Camera-type eye (tissue), 1 donor: ENCODE measurements around a stretch of chr1.

- RAMPAGE, long total RNA, result no peak
These were observed 47.5 kb downstream of the IRF2BP2 start for GRCh38 chr1:234562425-234562832.

DNA sequence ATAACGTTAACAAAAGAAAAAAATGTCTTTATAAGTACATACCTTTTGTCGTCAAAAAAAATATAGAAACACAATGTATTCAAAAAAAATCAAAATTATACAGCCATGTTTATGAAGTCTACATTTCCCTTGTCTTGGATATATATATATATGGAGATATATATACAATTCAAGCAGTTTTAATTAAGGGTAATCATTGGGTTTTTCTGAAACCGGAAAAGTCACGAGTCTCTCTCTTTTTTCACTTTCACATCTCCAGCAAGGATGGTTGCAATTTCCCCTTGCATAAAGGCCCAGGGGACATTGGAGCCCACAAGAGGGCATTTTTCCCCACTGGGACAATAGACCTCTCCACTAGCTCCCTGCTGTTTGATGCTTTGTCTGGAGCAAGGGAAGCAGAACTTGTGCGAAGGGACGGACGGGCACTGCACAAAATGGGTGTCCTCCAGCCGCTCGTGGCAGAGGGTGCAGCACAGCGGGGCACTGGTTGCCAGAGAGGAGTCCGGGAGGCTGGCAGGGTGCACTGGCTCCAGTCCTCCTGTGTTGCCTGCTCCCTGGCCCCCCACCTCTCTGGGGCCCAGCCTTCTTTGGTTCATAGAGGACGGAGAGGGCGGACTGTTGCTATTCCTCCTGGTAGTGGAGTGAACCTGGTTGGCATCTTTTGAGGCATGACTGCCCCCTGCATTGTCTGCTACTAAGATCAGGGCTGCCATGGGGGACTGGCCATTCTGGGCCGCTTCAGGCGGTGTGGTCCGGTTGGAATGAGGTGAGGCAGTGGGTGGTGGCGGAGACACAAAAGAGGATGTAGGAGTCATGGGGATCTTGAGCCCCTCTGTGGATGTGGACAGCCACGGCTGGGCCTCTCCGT lies 2.8 kb downstream of the IRF2BP2 start:
- RAMPAGE, long total RNA, result no peak

- RAMPAGE, long total RNA, result no peak
These were observed 51.2 kb upstream of the IRF2BP2 start for GRCh38 chr1:234661139-234661663.

DNA sequence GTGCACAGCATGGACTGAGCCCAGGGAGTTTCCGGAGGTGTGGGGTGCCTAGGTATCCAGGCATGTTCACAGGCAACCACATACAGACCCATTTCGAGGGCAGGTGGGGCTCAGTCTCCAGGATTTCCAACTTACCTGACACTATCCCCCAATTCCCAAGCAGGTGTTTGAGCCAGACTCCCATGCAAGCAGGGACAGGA lies 65.0 kb upstream of the IRF2BP2 start:
- RAMPAGE, long total RNA, result no peak

GRCh38 chr1:234720767-234721395 lies 110.9 kb upstream of the IRF2BP2 start:
- RAMPAGE, long total RNA, result no peak

DNA sequence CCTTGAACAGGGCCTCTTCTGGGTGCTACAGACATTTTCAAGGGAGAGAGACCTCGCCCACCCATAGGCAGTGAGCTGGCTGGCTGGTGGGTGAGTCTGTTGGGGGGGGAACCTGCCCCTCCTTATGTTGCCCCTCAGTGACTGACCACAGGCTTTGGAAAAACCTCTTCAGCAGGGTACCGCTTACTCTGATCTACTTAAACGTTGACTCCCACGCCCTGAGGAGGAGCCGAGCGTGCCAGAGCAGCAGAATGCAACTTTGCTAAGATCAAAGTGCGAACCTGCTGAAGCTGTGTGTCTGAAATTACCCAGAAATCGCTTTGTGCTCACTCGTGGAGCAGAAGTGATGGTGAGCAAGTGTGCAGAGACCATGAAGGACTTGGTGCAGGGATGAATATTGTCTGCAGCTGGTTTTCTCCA lies 158.7 kb upstream of the IRF2BP2 start:
- RAMPAGE, long total RNA, result no peak

DNA sequence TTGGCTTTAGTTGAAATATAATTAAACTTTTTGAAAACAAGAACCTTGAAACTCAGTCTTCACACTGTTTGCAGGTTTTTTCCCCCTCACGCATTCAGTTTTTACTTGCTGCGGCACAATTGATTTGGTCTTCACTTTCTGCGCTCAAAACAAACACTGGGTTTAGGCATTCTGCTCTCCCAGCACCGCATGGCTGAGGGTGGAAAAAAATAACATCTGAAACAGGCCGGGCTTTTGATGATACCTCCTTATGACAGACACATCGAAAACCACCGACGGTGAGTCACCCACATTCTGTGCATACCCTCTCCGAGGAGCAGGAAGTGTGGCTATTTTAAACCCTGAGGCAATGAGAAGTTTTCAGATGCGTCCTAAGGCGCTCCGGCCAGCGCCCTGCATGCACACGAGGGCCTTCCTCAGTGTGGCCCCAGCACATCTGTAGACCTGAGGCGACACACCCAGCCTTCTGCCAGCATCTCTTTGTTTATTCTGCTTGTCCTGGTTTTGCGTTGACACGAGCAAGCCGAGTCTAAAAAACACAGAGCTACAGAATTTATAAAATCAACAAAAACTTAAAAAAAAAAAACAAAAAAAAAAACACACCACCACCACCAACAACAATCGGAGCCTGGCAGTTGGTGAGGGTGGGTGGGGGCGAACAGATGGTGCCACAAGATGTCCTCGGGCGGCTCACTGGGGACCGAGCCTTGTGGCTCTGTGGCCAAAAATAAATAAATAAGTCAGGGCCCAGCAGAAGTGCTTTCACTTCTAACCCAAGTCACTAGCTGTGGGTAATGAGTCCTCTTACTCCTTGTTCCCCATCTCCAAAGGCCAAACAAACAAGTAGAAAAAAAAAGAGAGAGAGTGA lies 162.5 kb upstream of the IRF2BP2 start:
- RAMPAGE, long total RNA, result no peak

- RAMPAGE, long total RNA, result no peak
These were observed 215.7 kb upstream of the IRF2BP2 start for GRCh38 chr1:234825454-234826221.

DNA sequence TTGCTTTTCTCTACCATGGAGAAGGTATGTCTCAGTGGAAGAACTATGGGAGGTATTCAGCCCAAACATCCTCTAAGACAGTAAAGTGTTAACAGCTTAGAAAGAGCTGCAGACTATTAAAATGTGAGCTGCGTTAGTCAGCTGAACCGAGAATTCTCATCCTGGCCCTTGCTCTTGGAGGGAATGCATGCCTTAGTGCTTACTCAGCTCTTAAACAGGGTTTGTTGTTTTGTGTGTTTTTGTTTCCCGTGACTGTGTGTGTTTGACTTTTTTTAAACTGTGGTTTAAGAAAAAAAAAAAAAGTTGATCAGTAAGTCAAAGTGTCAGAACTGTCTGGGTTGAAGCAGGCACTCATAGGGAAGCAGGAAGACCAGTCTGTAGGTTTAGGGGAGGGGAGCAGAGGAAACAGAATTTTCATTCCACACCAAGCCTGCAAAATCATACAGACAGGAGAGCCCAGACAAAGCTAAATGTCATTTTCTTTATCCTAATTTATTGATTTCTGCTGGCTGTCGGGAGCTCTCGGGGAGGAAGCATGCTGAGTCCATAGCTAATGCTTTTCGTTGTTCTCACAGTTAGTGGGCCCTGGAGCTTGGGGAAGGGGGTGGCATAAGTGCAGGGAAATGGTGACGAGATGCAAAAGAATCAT lies 202.6 kb downstream of the TOMM20 start:
- RAMPAGE, long total RNA, result no peak

GRCh38 chr1:234963126-234964040 lies 165.3 kb downstream of the TOMM20 start:
- RAMPAGE, long total RNA, result no peak

- RAMPAGE, long total RNA, result no peak
These were observed 130.5 kb downstream of the TOMM20 start for GRCh38 chr1:234997776-234998933.

DNA sequence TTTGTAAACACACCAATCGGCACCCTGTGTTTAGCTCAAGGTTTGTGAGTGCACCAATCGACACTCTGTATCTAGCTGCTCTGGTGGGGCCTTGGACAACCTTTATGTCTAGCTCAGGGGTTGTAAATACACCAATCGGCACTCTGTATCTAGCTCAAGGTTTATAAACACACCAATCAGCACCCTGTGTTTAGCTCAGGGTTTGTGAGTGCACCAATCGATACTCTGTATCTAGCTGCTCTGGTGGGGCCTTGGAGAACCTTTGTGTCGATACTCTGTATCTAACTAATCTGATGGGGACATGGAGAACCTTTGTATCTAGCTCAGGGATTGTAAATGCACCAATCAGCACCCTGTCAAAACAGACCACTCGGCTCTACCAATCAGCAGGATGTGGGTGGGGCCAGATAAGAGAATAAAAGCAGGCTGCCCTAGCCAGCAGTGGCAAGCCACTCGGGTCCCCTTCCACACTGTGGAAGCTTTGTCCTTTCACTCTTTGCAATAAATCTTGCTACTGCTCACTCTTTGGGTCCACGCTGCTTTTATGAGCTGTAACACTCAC lies 12.6 kb upstream of the TOMM20 start:
- RAMPAGE, long total RNA, result no peak

DNA sequence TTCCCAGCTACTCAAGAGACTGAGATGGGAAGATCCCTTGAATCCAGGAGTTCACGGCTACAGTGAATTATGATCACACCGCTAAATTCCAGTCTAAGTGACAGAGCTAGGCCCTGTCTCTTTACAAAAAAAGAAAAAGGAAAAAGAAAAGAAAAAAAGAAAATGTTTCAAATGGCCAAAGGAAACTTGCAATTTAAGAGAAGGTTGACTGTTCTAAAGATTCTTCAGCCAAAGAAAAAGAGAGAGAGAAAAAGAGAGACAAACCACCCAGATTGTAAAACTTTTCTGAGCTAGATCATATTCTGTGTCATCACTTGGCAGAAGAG lies 20.7 kb downstream of the ARID4B start:
- RAMPAGE, long total RNA, result no peak

DNA sequence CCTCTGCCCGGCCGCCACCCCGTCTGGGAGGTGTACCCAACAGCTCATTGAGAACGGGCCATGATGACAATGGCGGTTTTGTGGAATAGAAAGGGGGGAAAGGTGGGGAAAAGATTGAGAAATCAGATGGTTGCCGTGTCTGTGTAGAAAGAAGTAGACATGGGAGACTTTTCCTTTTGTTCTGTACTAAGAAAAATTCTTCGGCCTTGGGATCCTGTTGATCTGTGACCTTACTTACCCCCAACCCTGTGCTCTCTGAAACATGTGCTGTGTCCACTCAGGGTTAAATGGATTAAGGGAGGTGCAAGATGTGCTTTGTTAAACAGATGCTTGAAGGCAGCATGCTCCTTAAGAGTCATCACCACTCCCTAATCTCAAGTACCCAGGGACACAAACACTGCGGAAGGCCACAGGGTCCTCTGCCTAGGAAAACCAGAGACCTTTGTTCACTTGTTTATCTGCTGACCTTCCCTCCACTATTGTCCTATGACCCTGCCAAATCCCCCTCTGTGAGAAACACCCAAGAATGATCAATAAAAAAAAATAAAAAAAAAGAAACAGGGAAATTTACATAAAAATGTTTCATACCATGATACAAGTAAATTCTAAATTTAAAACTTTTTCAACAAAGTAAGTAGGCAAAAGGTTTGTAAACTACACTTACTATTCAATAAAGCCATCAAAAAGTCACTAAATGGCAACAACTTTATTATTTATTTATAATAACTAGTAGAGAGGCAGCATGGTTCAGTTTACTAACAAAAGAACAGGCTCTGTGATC lies 18.1 kb downstream of the ARID4B start:
- RAMPAGE, long total RNA, result no peak

- RAMPAGE, long total RNA, result no peak
These were observed 25.9 kb upstream of the LYST start for GRCh38 chr1:235892545-235893129.

DNA sequence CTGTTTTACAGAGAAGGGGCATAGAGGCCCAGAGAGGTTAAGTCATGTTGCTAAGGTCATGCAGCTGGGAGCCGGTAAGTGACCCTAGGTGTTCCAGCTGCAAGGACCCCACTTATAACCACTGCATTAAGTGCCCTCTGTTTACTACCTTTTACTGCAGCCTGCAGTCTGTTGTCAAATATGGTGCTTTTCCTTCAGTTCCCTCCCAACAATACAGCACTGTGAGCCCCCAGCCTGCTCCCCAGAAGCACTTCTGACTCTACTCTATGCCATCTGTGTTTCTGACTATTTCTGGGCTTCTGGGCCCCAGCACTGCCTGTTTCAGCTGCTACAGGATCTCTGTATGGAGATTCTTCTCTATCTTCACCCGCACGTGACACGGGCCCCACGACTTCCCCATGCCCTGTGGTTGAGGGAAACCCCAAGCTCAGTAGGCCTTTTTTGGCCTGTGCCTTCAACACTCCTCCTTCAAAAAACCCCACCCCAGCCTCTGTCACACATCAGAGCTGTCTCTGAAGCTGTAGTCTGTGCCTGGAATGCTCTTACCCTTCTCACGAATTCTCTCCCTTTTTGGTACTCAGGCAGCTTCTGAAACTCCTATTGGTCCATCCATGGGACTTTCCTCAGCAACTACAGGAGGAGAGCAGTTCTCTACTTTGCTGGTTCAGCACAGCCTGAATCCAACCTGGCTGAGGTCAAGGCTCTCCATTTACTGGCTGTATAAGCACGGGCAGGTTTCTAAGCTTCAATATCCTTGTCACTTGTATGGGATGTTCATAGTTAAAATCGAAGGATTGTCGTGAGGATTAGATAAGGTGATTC lies 1.9 kb upstream of the NID1 start:
- RAMPAGE, long total RNA, result no peak

DNA sequence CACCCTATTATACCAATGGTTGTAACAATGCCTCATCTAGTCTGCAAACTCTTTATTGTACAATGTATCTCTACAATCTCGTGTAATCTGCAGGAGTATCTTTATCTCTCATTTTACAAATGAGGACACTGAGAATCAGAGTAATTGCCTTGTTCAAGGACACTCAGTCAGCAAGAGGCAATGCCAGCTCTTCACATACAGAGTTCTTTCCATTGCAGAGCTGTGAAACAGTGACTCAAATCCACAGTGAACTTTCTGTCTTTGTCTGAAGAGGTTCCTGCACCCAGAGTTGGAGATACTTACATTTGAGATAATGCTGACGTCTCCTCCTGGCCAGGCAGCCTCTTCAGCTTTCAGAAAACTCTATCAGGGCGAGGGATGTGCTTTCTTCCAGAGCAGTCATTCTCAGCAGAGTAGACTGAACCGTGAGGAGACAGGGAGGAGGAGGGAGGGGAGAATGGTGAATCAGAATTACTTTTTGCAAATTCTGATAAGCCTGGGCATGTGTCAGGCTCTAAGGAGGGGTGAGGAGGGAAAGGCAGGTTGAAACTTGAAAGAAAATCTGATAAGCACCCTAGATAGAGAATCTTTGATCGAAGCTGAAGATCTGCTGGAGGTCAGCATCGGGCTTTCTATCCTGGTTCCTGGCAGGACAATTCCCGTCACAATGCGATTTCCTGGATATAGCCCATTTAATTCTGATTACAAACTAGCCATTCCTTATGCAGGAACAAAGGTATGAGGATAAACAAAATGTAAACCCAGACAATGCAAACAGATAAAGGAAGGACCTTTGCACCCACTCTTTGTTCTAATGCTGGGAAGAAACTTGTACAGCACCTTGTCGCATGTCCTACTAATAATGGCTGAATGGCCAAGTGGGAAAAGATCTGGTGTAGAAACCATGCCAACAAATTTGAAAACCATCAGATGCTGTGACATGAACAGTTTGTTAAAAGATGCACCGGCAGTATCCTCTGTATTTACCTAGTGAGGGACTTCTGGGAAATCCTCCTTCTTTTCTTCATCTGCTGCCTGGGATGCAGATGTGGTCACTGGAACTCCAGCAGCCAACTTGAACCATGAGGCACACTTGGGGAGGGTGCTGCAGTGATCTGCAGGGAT lies 19.0 kb upstream of the NID1 start:
- RAMPAGE, long total RNA, result no peak

DNA sequence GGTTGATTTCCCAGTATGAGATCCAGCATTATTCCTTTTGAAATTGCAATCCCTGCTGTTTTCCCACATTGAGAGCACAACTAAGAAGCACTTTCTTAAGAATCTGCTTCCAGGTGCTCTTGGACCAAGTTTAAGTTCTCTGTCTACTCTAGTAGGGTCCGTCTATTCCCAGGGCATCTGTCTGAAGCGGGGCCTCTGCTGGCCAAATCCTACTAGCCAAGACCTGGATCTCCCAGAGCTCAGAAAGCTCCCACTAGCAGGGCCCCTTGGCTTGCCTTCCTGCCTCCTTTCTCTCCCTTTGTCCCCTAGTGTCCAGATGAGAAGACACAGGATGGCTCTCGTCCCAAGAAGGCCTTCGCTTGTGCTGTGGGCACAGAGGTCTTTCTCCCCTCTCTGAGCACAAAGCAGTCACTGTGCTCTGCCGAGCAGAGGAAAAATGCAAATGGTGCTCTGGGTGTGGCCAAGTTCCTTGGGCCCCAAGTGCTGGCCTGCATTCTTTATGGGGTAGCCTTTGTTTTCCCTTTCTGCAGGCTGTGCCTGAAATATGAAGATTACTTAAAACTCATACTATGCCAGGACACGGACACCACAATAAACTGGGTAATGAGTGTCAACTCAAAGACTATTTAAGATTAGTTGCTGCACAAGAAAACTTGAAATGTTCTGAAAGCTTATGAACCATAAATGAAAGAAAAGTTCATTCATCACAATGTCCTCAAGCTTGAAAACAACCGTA lies 13.0 kb upstream of the GPR137B start:
- RAMPAGE, long total RNA, result no peak

- RAMPAGE, long total RNA, result no peak
These were observed 6.9 kb upstream of the LGALS8 start for GRCh38 chr1:236516823-236517308.

- RAMPAGE, long total RNA, result no peak
These were observed 19.7 kb downstream of the LGALS8 start for GRCh38 chr1:236543232-236544170.